ENCODE measurements around the genes THUMPD3, CAMK1 and CIDEC.

DNA sequence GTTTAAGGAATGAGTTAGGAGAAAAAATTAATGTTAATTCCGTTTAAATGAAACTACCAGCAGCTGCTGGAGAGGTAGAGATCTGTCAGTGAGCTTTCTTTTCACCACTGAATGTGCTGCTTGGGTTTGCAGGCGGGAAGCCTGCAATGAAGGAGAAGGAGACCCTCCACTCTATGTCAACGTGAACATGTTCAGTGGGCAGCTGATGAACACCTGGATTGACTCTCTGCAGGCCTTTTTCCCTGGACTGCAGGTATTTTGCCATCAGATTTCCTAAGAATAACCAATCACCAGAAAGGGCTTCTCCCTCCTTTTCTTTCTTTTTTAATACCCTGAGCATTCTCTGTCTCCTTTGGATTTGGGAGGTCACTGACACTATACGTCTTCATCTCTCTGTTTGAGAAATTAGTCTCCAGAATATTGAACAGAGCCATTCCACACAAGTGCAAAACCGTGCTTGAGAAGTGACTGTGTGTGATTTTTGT is 19.6 kb downstream of the EDEM1 start:
- PRO-cap: no peak

DNA sequence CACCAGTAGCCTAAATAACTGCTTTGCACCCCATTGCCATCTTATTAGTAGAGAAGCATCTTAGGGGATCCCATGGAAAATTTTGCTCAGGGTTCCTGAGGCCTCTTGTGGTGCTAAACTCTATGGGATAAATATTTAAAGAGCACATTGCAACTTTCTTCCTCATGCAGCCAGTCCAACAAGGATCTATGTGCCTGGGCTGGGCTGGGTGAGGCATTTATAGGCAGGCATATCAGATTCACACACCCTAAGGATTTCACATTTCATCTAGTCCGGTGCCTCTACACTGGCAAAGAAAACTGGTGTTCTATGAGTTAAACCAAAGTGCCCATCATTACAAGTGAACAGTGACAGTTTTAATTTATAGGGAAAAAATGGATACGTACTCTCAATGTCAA is 512.3 kb downstream of the EDEM1 start:
- PRO-cap: no peak

DNA sequence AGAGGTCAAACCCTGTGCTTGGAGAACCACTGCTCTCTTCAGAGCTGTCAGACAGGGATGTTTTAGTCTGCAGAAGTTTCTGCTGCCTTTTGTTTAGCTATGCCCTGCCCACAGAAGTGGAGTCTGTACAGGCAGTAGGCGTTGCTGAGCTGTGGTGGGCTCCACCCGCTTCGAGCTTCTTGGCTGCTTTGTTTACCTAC is 756.5 kb downstream of the EDEM1 start:
- PRO-cap: no peak

GRCh38 chr3:7308635-7308972 is 447.7 kb downstream of the GRM7 start:
- PRO-cap: unidirectional peak, plus-strand start at chr3:7308717

DNA sequence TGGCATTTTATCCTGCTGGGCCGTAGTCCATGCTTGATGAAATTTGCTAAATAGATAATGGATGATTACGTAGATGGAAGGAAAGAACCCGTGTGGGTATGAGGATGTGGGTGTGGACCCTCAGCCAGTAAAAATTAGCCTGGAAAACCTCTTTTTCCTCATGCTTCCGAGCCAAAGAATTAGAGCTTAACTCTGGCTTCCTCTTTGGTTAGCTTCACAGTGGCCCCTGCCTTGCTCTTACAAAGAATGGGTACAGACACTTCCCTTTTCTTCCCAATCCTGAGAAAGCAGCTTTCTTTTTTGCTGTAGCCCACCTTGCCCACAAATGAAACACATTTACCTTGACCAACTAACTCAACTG is 786.1 kb downstream of the GRM7 start:
- PRO-cap: no peak

- PRO-cap: no peak
Measured at GRCh38 chr3:7740508-7740961, 761.1 kb upstream of the LMCD1 start.

GRCh38 chr3:8483138-8483910 is 18.3 kb upstream of the LMCD1 start:
- PRO-cap: no peak

- PRO-cap: no peak
Measured at GRCh38 chr3:8523135-8523764, 21.6 kb downstream of the LMCD1 start.

DNA sequence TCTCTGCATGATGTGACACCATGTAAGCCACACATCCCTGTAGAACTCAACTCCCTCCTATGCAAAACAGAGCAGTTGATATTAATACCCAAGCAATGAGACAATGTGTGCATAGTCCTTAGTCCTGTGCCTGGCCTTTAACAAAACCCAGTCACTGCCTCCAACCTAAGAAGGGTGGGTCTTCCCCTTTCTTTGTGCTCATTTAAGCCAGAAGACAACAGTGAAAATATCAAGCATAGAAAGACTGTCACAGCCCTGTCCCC is 6.1 kb downstream of the SSUH2 start:
- PRO-cap: no peak

DNA sequence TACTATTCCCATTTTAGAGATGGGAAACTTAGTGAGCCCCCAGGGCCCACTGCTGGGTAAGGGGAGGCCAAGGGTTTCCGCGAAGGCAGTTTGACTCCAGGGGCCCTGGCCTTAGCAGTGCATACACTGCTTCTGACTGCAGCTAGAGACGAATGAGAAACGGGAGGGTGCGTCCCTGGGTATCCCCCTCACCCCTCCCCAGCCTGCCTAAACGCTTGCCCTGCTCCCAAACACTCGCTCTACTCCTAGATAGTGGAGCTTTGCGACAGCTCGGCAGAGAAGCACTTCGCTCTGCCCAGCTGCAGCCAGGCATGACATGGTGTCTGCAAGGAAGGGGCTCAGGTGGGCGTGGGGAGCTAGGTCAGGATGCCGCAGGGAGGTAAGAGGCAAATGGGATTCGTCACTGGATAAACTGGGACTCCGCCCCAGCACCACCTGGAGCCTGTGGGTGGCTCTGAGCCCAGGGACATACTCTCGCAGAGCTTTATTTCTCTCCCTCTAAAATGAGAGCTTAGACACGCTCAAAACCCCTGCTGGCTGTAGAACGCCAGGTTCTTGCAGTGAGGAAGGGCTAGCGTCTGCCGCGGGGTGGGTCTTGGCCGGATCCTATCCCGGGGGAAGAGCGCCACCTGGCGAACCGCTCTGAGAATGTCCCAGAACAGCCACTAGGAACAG is 52.8 kb upstream of the SRGAP3 start:
- PRO-cap: no peak

- PRO-cap: bidirectional peak, plus-strand start at chr3:9363088, minus-strand start at chr3:9362988
Measured at GRCh38 chr3:9362639-9363554, at the start of gene THUMPD3. TSS of gene THUMPD3 (plus strand) at chr3:9363054.

DNA sequence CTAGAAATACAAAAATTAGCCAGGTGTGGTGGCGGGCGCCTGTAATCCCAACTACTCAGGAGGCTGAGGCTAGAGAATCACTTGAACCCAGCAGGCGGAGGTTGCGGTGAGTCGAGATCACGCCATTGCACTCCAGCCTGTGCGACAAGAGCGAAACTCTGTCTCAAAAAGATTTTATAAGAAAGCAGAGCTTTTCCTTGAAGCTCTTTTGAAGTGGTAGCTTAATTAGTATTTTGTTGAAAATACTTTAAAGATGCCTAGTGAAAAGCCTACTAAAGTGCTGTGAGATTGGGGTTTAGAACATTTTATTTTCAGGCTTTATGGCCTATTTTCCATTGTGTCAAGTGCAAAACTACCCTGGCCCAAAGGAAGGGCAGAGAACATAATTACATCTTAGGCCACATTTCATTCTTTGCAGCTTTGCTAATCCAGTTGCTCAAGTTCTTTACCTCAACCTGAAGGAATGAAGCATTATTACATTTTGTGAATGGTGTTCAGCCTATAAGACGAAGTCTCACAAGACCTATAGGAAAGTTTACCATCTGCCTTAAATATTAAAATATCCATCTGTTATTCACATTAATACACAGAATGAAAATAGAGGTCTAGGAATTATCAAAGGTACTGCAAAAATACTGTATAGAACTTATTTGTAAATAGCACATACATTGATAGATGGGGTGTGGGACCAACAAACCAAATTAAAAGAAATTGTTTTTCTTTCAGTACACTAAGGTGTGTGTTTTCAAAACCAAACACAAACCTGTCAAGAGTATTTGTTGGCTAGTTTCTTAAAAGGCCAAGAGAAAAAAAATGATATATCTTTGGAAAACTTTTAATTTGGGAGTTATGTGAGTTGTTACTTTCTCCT is 12.2 kb upstream of the SETD5 start:
- PRO-cap: no peak

- PRO-cap: no peak
Measured at GRCh38 chr3:9600527-9601150, 47.0 kb upstream of the LHFPL4 start.

GRCh38 chr3:9704289-9705402 is 1.0 kb downstream of the CPNE9 start:
- PRO-cap: no peak

GRCh38 chr3:9769429-9770273 is at the start of gene CAMK1:
TSS of gene CAMK1 (minus strand) at chr3:9769947.
- PRO-cap: bidirectional peak, plus-strand start at chr3:9770021, minus-strand start at chr3:9769938

- PRO-cap: unidirectional peak, plus-strand start at chr3:9862934
Measured at GRCh38 chr3:9862490-9863151, 17.4 kb downstream of the CIDEC start.

- PRO-cap: no peak
Measured at GRCh38 chr3:9880056-9880690, at the start of gene CIDEC. TSS of gene CIDEC (minus strand) at chr3:9880253.

GRCh38 chr3:9898799-9899223 is 3.8 kb upstream of the IL17RE start:
- PRO-cap: no peak

DNA sequence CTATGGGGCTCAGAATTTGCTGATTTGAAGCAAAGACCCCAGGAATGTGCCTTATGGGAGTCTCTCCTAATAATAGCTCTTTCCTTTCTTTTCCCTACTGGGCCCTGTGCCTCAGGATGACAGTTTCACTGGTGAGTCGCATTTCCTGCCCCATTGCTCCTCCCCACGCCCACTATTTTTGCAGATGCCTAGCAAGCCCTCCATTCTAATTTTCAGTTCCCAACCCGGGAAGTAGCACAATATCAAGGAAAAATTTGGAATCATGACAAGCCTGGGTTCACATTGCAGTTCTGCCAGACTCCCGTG is 587 bp downstream of the IL17RE start:
- PRO-cap: no peak

- PRO-cap: no peak
Measured at GRCh38 chr3:9934447-9934826, 803 bp downstream of the CRELD1 start.

All from bronchial lymph node (tissue), 1 donor.